Prostate gland (tissue), 2 donors: ENCODE measurements around a stretch of chr9.

GRCh38 chr9:105062535-105062823 lies 134.5 kb upstream of the ABCA1 start:
- PRO-cap: no peak
- RAMPAGE, long total RNA, 2 experiments: no peak in any of the 2 experiments

GRCh38 chr9:105216259-105216727 lies 28.2 kb upstream of the SLC44A1 start:
- PRO-cap: no peak
- RAMPAGE, long total RNA, 2 experiments: no peak in any of the 2 experiments

- PRO-cap: no peak
- RAMPAGE, long total RNA, 2 experiments: no peak in any of the 2 experiments
Measured at GRCh38 chr9:105252413-105252958, 8.0 kb downstream of the SLC44A1 start.

DNA sequence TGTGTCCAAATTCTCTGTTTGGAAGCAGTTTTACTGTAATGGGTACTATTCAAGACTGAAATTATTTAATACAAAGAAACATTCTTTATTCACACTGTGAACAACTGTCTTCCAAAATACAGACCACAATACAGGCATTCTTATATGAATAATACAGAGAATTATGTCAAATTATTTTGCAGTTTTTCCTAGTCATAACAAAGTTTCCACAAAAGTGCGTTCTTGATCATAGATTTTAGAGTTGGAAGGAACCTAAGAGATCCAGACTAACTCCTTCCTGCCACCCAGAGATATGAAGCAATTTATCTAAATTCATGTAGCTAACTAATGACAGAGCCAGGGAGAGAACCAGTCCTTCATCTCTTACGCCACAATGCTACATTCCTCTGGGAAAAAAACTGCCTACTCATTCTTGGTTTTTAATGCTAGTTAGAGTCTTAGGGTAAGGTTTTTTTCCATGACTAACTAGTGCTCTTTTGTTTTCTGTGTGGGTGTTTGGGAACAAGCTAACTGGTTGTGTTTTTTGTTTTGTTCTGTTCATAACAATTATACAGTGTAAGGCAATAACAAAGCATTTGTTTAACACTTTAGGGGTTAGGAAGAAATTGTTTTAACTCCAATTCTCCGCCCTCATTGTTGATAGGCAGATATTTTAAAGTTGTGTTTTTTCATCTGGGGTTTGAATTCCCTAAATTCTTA lies 52.4 kb downstream of the SLC44A1 start:
- PRO-cap: no peak
- RAMPAGE, long total RNA, 2 experiments: no peak in any of the 2 experiments

- PRO-cap: no peak
- RAMPAGE, long total RNA, 2 experiments: no peak in any of the 2 experiments
Measured at GRCh38 chr9:105318552-105319296, 74.3 kb downstream of the SLC44A1 start.

GRCh38 chr9:105374232-105374882 lies 73.5 kb upstream of the FSD1L start:
- PRO-cap: no peak
- RAMPAGE, long total RNA, 2 experiments: no peak in any of the 2 experiments

- PRO-cap: no peak
- RAMPAGE, long total RNA, 2 experiments: no peak in any of the 2 experiments
Measured at GRCh38 chr9:105911396-105911904, 217.1 kb downstream of the TMEM38B start.

GRCh38 chr9:106018905-106019384 lies 324.6 kb downstream of the TMEM38B start:
- PRO-cap: no peak
- RAMPAGE, long total RNA, 2 experiments: no peak in any of the 2 experiments

GRCh38 chr9:106886474-106887102 lies 23.6 kb downstream of the ZNF462 start:
- PRO-cap: no peak
- RAMPAGE, long total RNA, 2 experiments: no peak in any of the 2 experiments

DNA sequence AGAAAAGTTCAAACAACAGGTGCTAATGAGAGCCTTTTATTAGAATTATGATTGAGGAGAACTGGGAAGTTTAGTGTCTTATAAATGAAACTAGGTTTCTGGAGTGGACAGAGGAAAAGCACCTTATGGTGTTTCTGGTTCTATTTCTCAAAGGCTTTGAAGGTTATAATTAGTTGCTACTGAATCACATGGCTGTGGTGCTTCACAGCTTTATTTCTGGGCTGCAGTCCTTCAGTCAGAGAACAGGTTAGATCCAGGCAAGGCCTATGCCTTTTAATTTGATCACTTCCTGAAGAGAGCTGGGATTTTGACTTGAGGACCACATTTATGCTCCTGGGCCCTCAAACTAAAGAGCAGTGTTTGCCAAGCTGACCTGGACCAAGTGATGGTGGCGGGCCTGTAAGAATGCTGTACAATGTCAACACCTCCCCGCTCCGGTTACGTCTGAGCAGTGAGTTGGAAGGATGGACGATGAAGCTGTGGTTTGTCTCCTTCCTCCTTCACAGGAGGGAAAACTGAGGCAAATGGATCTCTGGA lies 56.0 kb downstream of the ZNF462 start:
- PRO-cap: no peak
- RAMPAGE, long total RNA, 2 experiments: no peak in any of the 2 experiments

DNA sequence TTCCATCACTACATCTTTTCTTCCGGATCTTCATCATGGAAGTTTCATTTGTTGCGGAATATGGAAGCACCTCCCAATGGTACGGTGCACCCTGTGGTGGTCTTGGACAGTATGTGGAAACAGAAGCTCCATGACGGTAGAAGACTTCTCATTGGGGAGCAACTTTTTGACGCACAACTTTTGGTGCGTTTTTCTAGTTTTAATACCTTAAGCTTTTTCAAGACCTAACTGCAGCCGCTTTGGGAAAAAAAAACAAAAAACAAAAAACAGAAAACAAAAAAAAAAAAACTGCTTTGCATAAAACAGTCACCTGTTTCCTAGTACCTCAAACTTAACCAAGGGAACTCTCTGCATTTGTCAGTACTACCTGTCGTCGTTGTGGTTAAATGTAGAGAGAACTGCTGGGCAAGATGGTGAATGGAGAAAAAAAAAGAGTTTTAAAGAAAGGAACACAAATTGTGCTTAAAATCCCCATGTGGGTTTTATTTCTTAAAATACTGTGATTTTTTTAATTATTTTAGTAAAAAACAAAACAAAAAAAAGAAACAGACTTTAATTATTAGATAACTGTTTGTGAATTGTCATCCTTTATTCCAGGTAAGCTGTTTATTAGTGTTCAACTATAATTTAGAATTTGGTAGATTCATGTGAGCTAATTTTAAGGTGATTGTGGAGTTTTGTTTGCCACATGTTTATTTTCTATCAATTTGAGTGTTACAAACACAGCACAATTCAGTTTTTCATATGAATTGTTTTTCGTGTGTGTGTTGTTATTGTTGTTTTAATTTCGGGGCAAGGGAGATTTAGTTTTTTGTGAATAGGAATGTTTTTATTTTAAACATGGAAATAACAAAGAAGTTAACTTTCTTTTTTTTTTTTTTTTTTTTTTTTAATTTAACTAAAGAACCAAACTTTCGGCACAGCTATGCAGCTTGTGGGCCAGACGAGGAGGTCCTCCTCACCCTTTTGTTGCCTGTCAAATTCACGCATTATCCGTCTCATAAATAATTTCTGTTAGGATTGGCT lies 148.6 kb downstream of the ZNF462 start:
- PRO-cap: no peak
- RAMPAGE, long total RNA, 2 experiments: no peak in any of the 2 experiments

DNA sequence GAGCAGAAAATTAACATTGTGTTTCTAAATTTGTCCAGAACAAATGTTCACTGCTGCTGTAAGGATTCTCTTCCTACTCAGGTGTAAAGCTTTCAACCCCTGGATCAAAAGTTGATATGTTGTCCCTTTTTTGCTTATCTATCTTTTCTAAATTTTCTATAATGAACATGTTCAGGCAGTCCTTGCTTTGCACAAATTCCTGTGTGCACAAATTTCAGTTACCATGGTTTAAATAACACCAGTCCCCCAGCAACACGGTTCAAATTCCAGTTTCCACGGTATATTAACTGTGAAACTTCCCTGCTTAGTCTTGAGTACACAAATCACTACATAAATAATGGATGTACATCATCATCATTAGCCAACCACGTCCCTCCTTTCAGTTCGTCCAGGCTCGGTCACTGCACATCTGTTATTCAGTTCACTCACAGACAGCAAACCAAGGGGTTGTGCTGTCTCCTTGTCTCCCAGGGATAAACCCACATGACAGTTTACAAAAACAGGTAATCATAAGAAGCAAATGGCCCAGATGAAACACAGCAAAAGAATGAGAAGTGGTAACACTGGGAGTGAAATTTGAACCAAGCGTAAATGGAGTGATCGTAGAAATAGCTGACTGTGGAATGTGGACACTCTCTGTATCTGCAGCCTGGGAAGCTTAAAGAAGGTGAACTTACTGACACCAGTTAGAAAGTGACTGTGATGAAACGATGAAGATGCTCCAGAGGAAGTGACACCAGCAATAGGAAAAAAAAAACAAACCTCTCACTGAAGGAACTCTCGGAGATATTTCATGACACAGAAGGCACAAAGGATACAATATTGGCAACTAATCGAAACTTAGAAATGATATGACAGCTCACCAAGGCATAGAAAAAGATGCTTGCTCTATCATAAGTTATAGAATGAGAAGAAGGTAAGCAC lies 61.0 kb upstream of the RAD23B start:
- PRO-cap: no peak
- RAMPAGE, long total RNA, 2 experiments: no peak in any of the 2 experiments

DNA sequence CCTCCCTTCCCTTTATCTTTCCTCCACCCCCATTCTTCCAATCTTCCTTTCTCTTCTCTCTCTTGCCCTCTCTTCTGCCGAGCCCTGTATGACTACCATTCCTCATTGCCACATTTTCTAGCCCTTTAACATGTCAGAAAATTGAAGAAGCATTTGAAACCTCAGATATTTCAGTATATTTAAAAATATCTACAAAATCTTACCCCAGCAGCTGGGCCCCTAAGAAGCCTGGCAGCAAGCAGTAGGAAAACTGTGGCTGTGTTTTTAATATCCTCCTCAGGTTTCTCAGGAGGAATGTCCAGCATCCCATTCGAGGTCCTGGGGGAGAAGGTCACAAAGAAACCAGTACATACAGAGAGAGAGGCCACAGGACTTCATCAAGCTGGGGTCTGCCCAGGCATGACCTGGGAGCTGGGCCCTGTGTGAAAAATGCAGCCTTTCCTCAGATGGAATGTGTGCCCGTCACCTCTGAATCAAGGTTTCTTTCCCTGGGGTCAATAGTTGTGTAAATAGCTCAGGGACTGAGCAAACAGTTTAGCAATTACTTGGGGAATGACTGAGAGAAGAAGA lies 34.1 kb upstream of the RAD23B start:
- PRO-cap: no peak
- RAMPAGE, long total RNA, 2 experiments: no peak in any of the 2 experiments

DNA sequence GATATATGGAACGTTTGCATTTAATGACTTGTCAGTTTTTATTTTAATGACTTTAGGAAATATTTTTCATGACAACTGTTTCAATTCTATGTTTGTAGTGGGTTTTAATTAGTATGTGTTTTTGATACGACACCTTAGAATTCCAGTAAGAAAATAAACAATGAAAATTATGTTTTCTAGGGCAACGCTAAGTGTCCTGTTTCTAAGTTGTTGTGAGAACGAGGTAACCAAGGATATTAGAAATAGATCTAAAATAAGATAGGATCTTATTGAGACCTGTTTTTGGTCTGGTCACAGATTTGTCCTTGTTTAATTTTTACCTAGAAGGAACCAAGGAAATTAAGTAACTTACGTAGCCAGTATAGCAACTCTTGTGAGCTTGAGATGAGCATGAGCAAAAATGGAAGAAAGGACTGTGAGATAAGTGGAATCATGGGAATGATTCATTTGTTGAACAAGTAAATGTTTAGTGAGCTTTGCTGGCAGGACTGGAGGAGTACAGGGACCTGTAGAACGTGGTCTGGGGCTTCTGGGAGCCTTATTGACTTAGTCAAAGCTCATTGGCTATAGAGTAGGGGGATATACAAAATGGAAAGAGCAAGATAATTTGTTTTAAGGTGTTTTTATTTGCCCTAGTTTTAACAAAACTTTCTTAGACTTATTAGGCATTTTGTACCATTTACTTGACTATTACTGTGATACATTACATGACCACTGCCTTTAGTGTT lies 2.9 kb downstream of the RAD23B start:
- PRO-cap: no peak
- RAMPAGE, long total RNA, 2 experiments: no peak in any of the 2 experiments

- PRO-cap: no peak
- RAMPAGE, long total RNA, 2 experiments: no peak in any of the 2 experiments
Measured at GRCh38 chr9:107331297-107331837, 48.3 kb downstream of the RAD23B start.

GRCh38 chr9:107332132-107332660 lies 49.1 kb downstream of the RAD23B start:
- PRO-cap: no peak
- RAMPAGE, long total RNA, 2 experiments: no peak in any of the 2 experiments

DNA sequence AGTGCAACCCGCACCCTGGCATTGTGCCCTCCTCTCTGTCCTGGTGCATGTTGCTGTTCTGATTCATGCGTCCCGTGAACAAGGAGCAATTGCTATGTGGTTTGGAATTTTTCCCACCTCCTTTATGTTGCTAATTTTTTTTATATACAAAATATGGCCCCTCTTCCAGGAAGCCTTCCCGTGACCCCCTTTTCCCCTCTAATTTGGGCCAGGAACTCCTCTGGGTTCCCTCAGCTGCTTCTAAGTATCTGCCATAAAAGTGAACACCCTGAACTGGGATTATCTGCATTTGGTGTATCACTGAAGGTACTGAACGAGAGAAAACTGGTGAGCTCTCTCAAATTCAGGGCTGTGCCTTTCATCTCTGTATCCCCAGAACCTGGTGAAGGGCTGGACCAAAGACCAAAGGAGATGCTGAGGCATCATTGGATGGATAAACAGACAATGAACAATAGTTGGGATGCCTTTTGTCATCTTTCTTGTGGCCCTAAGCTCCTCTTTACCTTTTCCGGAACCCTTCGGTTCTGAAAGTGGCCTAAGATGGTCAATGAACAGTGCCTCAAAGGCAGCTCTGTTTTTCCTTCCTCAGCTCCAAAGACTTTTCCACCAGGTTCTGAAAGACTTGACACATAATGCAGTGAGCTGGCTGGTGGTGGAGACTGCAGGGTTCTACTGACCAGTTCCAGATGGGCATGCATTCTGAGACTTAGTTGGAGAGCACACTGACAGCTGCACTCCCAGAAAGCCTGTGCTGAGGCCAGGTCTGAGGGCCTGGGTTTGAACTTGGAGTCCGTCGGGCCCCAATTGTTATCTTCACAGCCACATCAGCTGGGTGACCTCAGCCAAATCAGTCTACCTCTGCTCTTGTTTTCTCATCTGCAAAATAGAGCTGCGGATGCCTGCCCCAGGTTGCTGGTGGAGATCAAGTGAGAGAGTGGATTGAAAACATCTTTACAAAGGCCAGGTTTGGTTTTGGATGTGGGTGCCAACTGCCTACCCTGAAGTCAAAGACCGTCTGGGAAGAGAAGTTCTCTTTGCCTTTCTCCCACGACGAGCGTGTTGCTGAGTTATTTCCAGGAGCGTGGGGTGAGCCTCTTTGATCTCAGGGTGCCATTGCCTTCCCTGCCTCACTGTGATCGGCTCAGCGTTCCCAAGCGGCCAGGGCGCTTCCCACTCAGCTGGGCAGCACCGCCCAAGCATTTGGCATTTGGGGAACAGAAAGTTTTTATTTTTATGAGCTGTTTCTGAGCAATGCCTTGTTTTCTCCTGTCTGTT lies 54.5 kb downstream of the RAD23B start:
- PRO-cap: no peak
- RAMPAGE, long total RNA, 2 experiments: no peak in any of the 2 experiments

- PRO-cap: no peak
- RAMPAGE, long total RNA, 2 experiments: no peak in any of the 2 experiments
Measured at GRCh38 chr9:107338458-107338937, 55.4 kb downstream of the RAD23B start.

DNA sequence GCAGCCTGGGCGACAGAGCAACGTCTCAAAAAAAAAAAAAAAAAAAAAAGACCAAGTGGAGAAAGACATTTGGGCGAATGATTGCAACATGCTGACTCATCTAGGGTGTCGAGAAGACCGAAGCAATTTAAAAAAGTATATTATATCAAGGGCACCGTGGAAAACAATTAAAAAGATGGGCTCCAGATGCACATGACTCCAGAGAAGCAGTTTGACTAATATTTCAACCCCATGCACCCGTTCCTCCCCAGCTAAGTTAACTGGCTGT lies 9.1 kb downstream of the KLF4 start:
- PRO-cap: no peak
- RAMPAGE, long total RNA, 2 experiments: no peak in any of the 2 experiments

- PRO-cap: bidirectional peak, plus-strand start at chr9:107488616, minus-strand start at chr9:107488447
- RAMPAGE, long total RNA, 2 experiments: start-site peak on the plus strand in 1 of 2 experiments, at chr9:107488527-107488582 at its widest, 10 reads per replicate
Measured at GRCh38 chr9:107488519-107488665, 1.2 kb downstream of the KLF4 start.